Left ventricle myocardium (tissue), 1 donor: ENCODE data around the genes WIPF1 and ATP5MC3.

DNA sequence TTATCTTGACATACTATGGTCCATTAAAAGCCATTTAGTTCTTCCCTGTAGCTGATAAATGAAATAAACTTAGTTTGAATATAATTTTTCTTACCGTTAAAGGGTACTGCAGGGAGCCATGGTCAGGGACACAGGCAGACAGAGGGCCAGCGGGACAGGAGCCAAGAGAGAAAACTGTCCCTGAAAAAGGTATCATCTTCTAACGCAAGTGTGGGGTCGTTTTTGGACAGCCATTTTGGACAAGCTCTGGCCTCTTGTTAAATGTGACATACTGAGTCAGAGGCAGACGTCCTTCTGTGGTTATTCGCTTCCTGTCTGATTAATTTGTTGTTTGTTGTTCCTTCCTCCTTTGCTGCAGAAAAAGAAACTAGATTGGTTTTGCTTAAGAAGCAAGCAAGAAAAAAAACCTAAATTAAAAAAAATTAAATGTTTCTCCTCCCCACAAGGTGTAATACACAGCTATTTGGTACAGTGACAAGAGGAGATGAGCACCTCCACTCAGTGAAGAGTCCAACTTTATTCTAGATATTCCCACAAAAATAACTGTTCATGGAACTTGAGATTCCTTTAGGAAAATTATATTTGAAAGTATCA lies at the start of gene WIPF1:
TSS of gene WIPF1 (minus strand) at position 298 of the 594 bp plus-strand sequence.
- PRO-cap, result unidirectional peak, minus-strand start at position 298 of the sequence

DNA sequence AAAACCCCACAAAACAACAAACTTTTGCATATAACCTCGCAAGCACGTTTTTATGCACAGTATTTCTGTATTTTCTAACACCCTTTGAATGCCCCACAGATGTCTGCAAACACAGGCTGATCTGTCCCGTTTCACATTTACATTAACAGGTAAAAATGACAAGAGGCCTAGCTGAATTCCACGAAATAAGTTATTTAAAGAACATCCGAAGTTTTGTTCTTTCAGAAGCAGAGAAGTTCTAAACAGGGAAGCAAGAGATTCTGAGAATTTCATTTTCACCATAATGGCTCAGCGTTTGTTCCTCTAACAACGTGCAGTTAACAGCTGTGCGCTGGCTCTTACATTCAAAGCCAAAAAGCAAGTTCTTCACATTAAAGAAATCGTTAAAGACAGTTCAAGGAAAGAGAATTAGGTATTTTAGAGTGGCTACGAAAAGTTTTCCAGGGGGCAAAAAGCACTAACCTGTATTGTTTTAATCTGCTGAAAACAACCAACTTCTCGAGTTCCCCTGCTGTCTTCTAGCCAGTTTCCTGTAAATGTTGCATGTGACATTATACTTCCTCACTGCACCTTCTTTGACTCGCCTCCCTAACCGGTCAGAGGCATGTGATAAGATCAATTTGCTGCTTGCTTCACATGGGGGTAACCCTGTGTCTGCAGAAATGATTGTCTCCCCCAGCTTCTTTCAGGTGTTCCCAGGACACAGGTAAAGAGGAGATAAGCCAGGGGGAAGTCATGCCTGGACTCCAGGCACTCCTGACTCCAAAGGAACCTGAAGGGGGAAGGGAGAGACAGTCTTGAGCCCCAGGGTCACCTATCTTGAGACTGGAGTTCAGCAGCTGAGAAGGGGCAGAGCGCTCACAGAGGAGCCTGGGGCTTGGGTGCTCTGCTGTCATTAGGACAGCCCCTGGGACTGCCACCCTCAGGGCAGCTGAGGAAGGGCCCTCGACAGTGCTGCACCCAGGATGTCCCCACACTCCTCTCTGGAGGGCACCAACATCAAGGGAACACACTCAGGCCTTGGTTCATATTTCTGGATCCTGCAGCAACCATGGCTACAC lies 36.8 kb upstream of the WIPF1 start:
- PRO-cap, result no peak

DNA sequence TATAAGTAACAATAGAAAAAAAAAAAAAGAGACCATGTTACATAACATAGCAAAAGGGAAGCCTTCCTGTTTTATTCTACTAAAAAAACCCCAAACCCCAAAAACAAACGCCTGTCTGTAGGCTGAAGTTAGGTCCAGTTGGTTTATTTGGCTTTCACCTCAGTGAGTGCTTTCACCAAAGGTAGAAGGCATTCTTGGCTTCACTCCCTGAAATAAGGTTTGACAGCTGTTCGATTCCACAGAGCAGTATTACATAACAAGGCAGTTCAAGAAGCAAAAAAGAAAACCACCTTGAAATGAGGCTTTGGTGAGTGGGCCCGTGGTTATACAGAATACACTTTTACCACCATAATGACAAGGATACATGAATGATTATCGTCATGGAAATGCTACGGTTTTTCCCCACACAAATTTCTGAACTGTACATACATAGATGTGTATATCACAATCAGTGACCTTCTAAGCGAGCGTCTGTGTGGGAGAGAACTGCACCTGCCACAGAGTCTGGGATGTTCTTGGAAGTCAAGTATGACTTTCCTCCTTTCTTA lies 80.0 kb upstream of the CHRNA1 start:
- PRO-cap, result no peak

DNA sequence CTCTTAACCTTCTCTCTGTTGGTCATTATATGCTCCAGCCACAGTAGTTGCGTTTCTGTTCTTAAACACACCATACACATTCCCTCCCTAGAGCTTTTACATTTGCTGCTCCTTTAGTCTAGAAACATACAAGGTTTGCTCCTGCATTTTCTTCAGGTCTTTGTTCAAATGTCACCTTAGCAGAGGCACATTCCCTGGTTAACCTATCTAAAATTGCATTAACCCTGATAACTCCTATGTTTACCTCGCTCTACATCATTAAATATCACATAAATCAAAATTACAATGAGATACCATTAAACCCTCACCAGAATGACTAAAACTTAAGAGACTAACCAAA lies 40.4 kb downstream of the ATF2 start:
- PRO-cap, result no peak

GRCh38 chr2:175168461-175169145 lies 600 bp upstream of the ATF2 start:
- PRO-cap, result bidirectional peak, plus-strand start at chr2:175168511, minus-strand start at chr2:175168150

DNA sequence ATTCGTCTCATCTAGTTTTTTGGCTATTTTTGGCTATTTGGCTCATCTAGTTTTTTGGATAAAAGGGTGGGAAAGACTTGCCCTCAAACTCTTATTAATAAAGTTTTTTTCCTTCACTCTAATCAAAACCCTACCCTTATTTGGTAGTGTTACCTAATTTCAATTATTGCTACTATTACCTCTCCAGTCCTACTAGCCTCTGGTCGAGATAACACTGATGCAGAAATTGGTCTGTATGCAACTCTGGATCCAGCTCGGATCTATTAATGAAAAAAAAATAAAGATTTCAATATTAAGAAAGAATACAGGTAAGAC lies 1.6 kb downstream of the ATP5MC3 start:
- PRO-cap, result no peak

DNA sequence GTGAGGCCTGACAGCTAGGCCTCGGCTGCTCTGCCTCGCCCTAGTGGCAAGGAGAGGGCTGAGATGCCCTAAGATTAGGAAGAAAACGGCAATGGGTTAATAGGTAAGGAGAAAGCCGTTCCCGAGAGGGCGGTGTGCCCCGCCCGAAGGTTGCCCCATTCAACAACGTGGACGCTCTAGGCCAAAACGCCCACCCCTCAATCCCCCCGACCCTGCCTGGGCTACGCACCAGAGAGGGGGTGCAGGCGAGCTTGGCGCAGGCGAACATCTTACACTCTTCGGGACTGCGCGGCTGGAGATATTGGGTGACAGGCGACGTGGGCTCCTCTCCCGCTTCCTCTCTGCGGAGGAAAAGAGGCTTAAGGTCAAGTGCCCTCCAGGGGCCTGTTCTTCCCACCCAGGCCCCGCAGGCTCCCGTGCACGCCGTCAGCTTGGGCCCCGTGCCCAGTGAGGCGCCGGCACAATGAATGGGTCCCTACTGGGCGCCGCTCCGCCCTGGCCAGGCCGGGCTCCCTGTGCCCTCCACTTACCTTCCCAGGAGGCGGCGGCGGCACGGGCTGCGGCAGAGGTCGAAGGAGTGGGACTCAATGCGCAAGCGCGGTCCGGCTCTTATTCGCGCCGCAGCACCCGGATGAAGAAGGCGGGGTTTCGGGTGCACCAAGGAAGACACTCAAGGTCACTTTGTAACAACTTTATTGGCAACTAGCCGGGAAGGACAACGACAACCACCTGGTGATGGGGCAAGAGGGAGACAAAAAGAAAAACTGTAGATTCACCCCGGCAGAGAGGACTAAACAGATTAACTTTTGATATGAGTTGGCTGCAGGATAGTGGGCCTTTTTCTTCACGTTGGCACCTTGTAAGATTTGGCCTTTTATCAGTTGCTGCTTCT lies at the start of gene ATP5MC3:
TSS of gene ATP5MC3 (minus strand) at position 585 of the 892 bp plus-strand sequence.
- PRO-cap, result bidirectional peak, plus-strand start at position 695 of the sequence, minus-strand start at position 585 of the sequence

DNA sequence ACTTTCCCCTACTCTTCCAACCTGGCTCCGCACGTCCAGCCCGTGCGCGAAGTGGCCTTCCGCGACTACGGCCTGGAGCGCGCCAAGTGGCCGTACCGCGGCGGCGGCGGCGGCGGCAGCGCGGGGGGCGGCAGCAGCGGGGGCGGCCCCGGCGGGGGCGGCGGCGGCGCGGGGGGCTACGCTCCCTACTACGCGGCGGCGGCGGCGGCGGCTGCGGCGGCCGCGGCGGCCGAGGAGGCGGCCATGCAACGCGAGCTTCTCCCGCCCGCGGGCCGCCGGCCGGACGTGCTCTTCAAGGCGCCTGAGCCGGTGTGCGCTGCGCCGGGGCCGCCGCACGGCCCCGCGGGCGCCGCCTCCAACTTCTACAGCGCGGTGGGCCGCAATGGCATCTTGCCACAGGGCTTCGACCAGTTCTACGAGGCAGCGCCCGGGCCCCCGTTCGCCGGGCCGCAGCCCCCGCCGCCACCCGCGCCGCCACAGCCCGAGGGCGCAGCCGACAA lies 455 bp downstream of the HOXD11 start:
- PRO-cap, result no peak

GRCh38 chr2:176111244-176111785 lies 4.2 kb downstream of the HOXD11 start:
- PRO-cap, result no peak

- PRO-cap, result no peak
Observed at GRCh38 chr2:176118079-176118529, 1.5 kb downstream of the HOXD10 start.

DNA sequence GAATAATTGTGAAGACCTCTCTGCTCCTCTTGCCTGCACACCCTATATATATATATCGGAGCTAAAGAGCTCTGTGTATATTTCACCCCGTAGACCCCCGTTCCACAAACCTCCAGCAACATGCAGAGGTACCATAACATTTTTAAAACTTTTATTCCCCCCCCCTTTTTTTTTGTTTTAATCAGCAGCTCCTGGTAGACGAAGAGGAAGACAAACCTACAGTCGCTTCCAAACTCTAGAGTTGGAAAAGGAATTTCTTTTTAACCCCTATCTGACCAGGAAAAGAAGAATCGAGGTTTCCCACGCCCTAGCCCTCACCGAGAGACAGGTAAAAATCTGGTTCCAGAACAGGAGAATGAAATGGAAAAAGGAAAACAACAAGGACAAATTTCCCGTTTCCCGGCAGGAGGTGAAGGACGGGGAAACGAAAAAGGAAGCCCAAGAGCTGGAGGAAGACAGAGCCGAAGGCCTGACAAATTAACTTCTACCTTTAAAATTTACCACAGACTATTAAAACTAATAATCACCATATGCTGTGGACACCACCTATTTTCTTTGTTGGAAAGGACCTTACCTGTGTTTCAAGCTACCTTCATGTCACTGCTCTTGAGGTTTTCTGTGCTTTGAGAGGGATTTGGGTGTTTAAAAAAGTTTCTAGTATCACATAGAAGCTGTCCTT lies 1.8 kb downstream of the HOXD8 start:
- PRO-cap, result no peak

DNA sequence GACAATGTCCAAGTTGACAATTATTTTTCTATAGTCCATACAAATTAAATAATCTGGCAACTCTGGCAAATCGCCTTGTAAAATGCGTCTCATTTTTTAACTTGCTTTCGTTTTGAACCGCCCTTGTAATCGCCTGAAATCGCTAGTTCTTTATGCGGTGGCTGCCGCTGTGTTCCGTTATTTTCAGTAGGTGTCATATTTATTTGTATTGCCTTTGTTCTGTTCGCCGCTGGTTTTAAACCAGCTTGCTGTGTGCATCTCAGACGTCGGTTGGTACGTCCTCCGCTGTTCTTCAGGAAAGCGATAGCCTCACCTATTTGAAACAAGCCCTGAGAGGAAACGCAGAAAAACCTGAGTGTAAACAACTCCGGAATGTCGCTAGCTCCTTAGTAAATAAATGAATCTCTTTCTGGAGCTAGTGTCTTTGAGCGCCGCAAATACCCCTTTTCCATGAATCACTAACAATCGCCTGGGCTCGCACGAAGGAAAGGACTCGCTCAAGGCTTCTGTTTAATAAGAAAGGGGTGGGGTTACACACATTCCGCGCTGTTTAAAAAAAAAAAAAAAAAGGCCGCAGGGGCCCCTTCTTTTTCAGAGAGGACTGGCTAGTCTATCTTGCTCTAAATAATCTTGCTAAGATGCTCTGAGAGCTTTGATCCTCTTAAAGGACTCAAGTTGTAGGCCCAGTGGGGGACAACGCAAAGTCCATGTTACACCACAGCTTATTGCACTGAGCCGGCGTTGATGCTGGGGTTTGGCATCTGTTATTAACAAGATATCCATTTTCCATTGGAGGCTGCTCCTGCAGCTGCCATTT lies 3.0 kb downstream of the HOXD8 start:
- PRO-cap, result no peak

GRCh38 chr2:176491066-176491825 lies 222.0 kb downstream of the MTX2 start:
- PRO-cap, result no peak

DNA sequence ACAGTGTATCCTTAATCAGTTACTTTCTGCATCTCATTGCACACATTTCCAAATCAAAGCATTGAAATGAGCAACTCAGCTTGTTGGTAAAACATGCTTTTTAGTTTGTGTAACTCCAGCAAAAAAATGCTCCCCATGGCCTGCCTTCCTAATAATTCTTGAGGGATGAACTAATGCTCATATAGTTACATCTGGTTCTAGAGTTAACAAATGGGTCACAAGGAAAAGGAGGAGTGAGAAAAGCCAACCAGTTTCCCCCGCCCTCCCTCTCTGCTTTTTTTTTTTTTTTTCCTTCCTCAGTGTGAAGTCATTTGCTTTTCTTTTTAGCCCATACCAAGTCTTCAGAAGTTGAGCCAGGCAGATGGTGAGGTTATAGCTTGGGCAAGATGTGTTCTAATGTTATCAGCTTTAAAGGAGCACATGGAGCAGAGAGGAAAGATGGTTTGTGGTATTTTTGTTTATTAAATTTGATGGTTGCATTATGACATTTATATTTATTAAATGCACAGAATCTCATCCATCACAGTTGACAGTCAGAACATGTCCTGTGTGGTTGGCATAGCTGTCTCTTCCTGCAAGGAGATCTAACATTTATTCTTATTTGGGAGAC lies 231.8 kb downstream of the MTX2 start:
- PRO-cap, result no peak

DNA sequence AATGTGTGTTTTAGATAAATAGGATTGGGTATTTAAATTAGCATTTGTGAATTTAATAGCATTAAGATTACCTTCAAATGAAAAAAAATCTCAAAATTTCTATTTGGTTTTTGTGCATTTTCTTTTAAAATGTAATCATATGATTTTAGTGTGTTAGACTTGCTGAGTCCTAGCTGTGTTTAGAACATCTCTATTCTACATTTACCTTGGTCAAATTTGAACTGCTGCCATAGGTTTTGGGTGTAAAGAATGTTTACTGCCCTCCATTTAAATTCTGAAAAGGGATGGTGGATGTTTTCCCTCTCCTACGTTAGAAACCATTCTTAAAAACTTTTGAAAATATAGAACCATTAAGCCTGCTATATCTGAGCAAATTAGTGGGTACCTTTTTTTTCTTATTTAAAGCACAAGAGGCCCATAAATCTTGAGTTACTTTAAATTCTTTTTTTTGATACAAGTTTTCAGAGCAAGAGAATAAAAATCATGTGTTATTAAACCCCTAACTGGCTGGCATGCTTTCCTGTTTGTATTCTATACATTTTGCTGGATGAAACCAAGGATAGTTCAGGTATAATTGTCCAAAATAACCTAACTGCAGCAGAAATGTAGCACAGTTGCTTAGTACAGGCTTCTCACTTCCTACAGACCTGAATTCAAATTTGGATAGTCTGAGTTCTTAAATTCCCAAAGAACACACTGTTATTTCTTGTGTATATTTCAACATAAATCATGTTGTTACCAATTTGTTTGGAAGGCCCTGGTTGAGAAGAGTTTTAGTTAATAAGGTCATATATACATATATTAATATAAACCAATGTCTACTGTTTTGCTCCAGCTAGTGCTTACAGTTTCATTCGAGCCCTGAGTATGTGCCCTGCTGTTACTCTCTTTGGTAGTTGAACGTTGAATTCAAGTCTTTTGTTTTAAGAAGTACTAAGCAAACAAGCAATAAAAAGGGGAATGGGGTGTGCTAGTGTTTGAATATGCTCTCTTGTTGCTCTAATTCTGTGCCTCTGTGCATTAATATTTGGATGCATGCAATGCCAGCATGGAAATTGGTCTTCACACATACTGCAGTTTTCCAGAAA lies 7.8 kb downstream of the HNRNPA3 start:
- PRO-cap, result no peak

DNA sequence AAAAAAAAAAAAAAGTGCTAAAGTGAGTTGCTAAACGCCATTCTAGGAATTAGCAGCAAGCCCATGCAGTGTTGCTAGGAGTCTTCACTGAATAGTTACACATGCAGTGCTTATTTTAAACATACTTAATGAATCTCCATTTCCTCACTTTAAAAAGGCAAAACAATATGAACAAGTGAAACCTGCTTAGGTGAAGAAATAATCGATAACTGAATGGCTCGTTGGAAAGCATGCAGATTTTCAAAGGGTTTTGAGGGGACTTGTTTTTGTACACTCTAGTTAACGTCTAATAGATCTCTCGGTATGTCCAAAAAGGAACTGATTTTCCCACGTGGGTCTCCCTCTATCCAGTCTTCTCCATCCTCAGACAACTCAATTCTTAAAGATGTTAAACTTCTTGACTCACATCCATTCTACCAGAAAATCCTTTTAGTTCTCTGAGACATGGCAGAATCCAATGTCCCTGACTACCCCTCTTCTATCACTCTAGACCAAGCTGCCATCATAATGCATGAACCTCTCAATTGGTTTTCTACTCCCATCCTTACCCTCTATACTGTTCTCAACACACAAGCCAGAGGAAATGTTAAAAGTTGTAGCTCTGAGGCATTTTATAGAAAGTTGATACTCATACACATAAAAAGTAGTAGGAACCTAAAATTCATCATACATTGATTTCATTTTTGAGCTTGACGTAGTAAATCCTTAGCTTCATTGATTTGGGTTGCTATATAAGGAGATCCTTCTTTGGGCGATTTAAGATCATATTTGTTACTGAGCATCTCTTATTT lies 16.1 kb downstream of the HNRNPA3 start:
- PRO-cap, result no peak

- PRO-cap, result no peak
Observed at GRCh38 chr2:177242166-177243104, 22.1 kb downstream of the NFE2L2 start.

GRCh38 chr2:177332250-177332898 lies 60.2 kb upstream of the AGPS start:
- PRO-cap, result no peak

DNA sequence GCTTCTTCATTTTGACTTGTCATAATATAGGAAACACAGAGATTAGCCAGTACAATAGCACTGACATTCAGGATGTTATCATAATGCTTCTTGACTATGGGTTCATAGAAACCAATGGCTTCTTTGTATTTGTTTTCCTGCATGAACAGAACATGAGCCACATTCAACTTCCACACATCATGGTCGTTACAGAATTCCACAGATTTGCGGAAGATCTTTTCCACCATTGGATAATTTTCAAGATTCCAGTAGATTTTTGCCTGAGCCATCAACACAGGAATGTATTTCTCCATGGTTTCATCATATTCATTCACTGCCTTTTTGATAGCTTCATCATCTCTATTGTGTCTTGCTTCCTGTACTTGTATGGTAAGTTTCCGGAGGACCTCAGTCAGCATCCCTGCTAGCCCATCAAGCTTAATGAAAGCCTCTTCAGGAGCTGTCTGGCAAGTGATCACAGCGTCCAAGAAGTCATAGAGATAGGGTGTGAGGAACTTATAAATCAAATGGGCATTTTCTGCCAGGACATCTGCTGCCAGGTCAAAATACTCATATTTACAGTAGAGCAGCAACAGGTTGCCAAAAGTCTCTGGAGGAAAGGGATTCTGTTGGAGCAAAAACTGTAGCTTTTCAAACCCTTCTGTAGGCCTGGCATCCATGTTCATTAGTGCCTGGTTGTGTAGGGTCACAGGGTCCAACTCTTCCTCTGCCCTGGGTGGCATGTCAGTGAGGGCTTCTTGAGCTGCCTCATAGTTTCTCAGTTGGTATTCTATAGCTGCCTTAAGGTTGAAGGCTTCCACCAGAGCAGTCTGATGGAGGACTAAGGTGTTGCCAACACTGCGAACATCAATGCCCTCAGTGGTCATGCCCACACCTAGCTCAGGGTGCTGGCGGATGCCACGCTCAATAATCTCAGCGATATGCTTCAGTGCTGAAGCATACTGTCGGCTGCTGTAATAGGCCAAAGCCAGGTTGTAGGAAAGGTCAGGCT lies 1.1 kb downstream of the TTC30B start:
- PRO-cap, result no peak

- PRO-cap, result no peak
Observed at GRCh38 chr2:178281753-178282523, 87.6 kb downstream of the OSBPL6 start.